Karpas-422 (cell line): Measurements from ENCODE around the genes HSD17B3 and SLC35D2.

- PRO-cap: no peak
- RAMPAGE, long total RNA: no peak
Observed at GRCh38 chr9:95037921-95038261, 279.6 kb downstream of the FANCC start.

GRCh38 chr9:95091307-95092355, 225.9 kb downstream of the FANCC start:
- PRO-cap: no peak
- RAMPAGE, long total RNA: no peak

GRCh38 chr9:95099563-95100609, 217.6 kb downstream of the FANCC start:
- PRO-cap: no peak
- RAMPAGE, long total RNA: no peak

GRCh38 chr9:95130465-95131129, 186.9 kb downstream of the FANCC start:
- PRO-cap: no peak
- RAMPAGE, long total RNA: no peak

DNA sequence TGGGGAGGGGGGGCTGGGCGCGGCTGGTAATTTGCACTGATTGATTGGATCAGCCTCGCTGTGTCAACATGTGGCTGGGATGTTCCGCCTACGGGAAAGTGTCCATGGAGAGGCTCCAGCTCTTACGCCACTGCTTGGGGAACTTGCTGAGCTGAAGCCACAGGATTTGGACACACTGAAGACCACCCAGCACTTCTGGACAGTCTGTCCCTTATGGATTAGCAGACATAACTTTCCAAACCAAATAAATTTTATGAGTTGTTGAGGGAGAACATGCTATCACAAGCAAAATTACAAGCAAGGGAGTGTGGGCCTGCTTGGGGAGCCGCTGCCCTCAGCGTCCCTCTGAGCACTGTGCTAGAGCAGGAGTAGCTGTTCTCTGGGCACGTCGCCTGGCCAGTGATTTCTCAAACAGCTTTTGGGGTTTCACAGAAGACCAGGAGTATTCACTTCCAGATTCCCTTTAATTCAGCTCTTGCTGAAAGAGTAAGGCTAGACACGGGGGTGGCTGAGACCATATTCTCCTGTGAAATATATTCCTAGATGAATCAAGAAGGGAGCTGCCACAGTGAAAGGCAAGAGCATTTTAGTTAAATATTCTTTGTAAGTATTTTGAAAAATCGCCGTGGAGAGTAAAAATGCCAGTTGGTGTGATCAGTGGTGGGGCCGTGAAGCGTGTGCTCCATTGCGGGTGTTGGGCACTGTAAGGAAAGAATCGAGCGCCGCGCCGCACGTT, 173.2 kb downstream of the FANCC start:
- PRO-cap: no peak
- RAMPAGE, long total RNA: no peak

GRCh38 chr9:95349571-95350261, 32.2 kb upstream of the FANCC start:
- PRO-cap: no peak
- RAMPAGE, long total RNA: no peak

DNA sequence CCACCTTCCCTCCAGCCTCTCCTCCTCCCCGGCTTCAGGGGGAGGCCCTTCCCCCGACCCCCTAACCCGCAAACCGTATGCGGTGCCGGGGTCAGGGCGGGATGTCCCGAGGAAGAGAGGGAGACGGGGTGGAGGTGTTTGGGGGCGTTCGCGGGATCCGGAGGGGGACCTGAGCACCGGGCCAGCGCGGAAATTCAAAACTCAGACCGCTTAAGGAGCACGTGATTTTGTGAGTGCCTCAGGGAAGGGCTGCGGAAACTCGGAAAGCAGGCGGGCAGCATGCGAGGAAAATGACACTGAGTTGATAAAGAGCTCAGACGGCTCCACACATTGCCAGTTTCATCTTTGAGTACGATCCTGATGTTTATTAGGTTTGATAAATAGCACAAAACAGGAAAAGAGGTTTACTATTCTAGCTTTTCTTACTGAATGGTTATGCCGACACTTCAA, 2.3 kb upstream of the PTCH1 start:
- PRO-cap: no peak
- RAMPAGE, long total RNA: no peak

- PRO-cap: no peak
- RAMPAGE, long total RNA: no peak
Observed at GRCh38 chr9:95516175-95517091, 7.4 kb upstream of the PTCH1 start.

DNA sequence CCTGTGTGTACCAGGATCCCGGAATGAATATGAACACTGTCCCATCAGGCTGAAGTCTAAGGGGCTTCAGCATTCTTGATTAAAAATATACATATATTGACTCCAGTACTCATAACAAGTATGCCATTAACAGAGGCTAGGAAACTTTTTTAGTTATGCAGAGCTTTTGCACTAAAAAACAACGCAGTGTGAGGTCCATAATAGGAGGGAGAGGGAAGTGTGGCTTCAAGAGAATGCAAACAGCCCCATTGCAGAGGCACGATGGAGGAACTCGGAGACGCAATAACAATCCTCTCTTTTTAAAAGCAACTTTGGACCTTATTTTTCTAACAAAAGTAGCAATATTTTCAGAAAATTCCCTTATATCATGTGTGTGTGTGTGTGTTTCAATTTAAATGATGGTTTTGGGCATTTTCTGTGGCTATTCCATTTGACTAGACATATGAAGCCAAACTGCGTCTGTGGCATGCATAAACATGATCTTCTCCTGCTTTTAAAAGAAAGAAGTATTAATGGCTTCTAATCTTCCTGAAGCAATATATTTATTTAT, 157.8 kb upstream of the PTCH1 start:
- PRO-cap: no peak
- RAMPAGE, long total RNA: no peak

DNA sequence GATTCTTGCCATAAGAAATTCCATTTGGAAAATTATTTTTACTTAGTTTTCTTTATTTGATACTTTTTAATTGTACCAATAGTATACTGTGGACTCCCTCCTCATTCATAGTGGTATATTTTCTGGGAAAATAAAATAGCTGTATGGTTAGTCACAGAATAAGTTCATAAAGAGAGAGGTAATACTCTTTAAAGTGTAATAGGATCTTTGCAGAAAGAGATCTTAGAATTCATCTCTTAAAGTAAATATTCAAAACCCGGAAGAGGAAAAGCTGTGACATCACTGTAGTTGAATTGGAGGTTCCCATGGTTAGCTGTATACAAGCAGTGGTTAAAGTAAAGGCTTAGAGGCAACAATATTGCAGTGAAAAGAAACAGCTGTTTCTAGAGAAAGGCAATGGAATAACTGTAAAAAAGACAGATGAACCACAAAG, 4.4 kb downstream of the ERCC6L2 start:
- PRO-cap: no peak
- RAMPAGE, long total RNA: no peak

DNA sequence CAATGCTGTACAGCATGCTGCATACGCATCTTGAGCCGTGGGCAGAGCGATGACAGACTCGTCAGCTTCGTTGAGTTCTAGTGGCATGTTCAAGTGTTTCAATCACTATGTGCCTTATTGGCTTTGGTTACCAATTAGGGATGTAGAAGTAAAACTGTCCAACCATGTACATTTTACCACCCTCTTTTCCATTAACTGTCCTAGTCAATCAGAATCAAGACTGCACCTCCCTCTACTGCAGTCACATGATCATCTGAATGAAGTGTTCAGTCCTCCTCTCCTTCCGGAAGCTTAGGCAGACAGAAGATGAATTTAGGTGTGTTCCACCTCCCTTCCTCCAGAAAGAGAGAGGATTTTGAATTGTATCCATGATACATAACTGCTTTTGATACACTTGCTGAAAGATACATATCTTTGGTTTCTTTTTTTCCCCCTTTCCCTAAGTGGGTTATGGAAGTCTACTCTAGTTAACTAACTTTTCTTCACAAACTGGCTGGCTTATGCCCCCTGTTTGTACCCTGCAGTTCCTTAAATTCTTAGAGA, 133.7 kb downstream of the ERCC6L2 start:
- PRO-cap: no peak
- RAMPAGE, long total RNA: no peak

DNA sequence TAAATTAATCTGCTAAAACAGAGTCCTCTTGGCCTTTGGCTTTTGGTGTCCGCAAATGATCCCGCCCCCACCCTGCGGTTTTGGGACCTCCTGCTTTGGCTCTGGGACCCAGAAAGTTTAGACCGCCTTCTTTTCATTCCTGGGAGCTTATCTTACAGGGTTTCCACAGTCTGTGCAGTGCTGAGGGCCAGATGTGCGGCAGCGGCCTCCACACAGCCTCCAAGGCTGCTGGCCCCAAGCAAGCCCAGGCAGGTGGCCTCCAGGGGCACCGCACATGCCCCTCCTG, 191.5 kb downstream of the ERCC6L2 start:
- PRO-cap: no peak
- RAMPAGE, long total RNA: no peak

DNA sequence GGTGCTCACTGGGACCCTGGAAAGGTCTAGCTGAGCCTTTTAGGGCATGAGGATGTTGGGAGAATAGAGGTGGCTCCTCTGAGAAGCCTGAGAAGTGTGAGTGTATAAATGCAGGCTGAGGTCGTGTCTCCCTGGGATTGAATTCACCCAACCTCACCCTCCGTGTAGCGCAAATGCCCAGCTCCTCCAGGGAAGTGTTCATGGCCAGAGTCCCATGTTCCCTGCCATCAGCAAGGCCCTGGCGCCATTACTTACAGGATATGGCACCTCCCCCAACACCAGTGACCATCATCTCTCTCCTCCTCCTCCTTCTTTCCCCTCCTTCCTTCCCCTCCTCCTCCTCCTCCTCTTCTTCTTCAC, 206.8 kb downstream of the HSD17B3 start:
- PRO-cap: no peak
- RAMPAGE, long total RNA: no peak

GRCh38 chr9:96120982-96121647, 180.9 kb downstream of the HSD17B3 start:
- PRO-cap: no peak
- RAMPAGE, long total RNA: no peak

DNA sequence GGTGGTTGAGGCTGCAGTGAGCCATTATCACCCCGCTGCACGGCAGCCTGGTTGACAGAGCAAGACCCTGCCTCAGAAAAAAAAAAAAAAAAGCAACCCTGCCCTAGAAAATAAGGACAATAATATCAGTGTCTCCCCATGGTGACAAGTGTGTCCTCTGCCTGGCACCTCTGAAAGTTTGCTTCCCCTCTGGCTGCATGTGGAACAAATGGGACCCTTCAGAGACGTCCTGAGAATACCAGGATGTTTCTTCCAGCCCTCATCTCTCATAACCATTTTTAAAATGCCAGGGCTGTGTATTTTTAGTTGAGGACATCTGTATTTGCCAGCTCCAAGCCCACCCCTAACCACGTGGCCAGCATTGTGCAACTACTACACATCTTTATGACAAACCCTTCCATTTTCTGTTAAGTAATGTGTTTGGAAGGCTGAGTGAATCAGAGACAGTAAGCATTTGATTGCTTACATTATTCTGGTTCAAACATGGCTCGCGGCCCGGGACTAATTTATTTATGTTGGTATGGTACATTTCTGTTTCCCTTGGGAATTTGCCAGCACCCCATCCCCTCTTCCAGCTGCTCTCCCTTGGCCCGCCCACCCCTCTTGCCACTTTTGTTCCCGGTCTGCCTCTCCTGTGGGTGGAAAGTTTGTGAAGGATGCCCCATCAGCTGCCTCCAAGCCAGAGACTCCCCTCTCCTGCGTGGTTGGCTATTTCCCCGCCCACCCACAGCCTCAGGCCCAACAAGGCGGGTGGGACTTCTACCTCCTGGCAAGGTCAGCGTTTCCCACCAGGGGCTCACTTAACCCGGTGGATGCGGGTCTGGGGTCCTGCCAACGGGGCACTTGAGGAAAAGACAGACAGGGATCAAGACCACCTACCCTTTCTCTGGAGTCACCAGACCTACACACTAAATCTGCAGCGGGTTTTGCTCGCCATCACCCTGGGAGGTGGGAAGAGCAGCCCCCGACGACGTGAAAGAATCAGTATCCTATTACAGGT, 162.3 kb downstream of the HSD17B3 start:
- PRO-cap: no peak
- RAMPAGE, long total RNA: no peak

DNA sequence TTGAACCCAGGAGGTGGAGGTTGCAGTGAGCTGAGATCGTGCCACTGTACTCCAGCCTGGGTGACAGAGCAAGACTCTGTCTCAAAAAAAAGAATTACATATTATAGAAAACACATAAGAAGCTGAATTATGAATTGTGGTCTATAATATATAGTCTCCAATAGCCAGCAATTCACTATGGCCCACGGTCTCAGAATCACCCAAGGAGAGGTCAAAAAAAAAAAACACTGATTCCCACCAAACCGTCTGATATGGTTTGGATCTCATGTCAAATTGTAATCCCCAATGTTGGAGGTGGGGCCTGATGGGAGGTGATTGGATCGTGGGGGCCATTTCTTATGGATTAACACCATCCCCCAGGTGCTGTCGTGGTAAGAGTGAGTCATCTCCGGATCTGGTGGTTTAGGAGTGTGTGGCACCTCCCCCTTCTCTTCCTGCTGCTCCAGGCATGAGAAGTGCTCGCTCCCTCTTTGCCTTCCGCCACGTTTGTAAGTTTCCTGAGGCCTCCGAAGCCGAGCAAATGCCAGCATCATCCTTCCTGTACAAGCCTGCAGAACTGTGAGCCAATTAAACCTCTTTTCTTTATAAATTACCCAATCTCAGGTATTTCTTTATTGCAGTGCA, 45.3 kb downstream of the HSD17B3 start:
- PRO-cap: no peak
- RAMPAGE, long total RNA: no peak

DNA sequence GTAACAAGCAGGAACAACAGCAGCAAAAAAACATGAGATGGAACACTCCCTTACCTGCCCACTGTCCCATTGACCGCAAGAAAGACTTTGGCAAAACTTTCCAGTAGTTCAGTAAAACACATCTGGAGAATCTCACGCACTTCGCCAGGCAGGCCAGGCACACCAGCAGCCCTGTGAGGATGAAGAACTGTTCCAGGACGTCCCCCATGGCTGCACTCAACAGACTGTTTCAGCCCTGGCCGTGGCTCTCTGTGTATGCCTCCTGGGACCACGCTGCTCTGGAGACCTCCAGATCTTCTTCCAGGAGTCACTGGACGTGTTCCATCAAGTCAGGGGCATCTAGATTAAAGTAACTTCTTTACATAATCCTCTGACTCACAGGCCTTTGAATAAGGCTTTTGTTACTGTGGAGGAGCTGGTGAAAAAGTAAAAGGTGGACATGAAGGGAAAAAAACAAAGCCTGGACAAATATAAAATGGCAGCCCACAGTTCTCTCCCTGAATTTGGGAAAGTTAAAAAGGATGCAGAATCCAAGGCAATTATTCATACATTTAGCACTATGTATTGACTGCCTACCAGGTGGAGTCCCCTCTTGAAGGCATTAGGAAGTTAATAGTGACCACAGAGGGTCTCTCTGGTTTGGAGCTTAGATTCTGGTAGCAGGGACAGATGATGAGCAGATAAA, at the start of gene HSD17B3:
Gene HSD17B3 (minus strand): TSS at position 280 of the 685 bp plus-strand sequence.
- PRO-cap: no peak
- RAMPAGE, long total RNA: no peak

- PRO-cap: no peak
- RAMPAGE, long total RNA: no peak
Observed at GRCh38 chr9:96382822-96384102, at the start of gene SLC35D2. TSS of gene SLC35D2 (minus strand) at chr9:96383711.

DNA sequence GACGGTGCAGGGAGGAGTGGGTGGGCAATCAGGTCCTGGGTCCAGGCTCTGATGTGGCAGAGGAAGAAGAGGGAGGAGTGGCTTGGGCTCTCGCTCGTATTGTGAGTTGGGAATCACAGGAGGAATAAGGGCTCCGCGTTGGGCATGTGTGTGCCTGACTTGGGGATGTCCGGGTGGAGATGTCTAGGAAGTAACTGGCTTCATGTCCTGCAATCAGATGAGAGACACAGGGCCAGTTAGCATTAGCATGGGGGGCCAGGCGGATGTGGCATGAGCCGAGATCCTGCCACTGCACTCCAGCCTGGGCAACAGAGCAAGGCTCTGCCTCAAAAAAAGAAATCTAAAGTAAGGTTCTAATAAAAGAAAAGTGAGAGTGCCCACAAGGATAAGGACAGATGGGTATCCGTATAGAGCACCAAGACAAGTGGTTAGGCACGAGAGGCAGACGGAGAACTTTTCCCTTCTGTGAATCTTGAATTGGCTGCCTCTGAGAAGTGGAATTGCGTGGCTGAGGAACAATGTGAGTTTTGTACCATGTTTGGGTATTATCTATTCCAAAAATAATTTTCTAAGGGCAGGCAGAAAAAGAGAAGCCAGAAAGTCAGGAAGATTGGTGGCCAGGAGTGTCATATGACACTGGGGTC, 14.2 kb downstream of the HABP4 start:
- PRO-cap: no peak
- RAMPAGE, long total RNA: no peak

- PRO-cap: no peak
- RAMPAGE, long total RNA: no peak
Observed at GRCh38 chr9:96618240-96619029, 1.2 kb downstream of the CDC14B start.